Esophagus muscularis mucosa (tissue), 4 donors: ENCODE measurements around a stretch of chr10.

- PRO-cap = no peak
- RAMPAGE, long total RNA, 4 experiments = no peak in any of the 4 experiments
These were observed 30.3 kb upstream of the XPNPEP1 start for GRCh38 chr10:109953723-109953970.

DNA sequence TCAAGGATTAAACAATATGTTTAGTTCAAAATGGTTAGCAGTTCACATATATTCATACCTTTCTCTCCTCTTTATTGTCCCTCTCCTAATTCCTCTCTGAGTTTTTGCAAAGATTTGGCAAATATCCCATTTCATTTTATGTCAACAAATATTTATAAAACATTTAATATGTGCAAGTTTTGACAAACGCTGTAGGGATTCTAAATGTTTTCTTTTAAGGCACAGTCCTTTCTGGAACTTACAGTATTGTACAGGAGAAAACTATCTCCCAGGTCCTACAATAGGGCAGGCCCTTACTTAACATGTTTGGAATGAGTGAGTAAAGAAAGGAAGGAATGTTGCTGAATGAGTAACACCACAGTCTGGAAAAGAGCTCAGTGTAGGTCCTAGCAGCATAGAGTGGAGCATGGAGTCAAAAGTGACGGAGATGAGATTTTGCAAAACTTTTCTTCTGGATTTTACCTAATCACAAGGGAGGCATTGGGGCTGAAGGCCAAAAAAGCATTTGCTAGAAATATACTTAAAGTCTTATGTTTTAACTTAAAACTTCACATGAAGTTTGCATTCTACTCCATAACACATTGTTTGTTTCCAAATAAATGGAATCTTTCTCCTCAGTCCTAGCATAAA is 20.4 kb upstream of the ADD3 start:
- PRO-cap = no peak
- RAMPAGE, long total RNA, 4 experiments = no peak in any of the 4 experiments

DNA sequence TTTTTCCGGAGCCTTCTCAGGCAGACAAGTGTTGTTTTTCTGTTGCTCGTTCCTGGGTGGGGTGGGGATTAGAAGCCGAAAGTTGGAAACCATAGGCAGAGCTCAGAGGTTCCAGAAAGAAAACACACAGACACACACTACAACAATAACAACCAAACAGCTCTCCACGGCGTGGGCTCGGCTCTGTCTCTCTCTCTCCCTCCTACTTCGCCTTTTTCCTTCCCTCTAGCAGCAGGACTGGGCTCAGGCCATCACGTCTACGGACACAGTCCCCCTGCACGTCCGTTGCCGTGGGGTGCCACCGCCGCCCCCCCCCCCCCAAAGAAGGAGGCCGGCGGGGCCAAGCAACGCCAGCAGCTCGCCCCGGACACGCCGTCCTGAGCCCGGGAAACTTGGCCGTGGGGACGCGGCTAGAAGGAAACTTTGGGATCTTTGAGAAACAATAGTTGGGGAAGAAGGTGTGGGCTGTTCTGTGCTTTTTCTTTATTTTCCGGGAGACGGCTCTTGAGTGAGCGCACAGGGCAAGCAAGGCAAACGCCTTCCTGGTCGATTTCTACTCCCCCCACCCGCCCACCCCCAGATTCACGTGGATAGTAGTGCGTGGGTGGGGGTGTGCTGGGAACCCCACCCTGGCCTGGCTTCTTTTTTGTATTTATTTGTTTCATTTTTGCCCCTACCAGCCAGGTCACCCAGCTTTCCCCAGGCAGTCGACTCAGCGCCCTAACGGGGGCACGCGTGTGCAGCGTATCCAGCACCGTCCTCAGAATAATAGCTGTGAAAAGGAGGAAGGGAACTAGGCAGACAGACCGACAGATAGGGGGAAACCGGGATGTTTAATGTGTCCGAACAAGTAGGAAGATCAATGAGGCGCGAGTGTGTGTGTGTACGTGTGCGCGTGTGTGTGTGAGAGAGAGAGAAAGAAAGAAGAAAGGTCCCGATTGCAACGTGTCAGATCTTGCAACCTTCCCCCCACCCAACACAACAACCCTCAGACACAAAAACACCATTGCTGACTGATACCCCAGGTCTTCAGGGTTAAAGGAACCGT is 1.4 kb downstream of the MXI1 start:
- PRO-cap = bidirectional peak, plus-strand start at position 326 of the sequence, minus-strand start at position 270 of the sequence; bidirectional peak, plus-strand start at position 706 of the sequence, minus-strand start at position 767 of the sequence; bidirectional peak, plus-strand start outside the sequence, minus-strand start at position 899 of the sequence
- RAMPAGE, long total RNA, 4 experiments = start-site peak on the plus strand in 1 of 4 experiments, centred at position 1,016 of the sequence, 9 reads per replicate

DNA sequence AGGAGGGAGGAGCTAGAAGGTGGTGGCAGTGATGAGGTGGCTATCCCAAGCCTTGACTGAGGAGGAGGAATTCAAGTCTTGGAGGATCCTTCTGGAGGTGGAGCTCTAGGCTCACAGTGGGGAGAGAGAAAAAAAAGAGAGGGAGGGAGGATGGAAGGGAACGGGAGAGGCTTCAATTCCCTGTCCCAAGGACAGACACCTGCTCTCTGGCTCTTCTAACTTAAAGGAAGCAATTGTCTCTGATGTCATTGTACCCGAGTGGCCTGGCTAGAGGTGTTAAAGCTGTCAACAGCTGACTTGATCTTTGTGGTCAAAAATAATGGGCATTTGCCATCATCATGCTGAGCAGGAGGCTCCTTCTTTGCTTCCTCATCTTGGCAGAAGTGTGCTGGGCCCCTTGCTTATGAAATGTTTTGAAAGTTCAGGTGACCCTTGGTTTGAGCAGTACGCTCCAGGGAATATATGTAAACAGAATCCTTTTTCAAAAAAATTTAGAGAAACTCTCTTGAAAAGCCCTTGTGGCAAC is 8.4 kb downstream of the MXI1 start:
- PRO-cap = bidirectional peak, plus-strand start at position 74 of the sequence, minus-strand start at position 58 of the sequence
- RAMPAGE, long total RNA, 4 experiments = no peak in any of the 4 experiments

DNA sequence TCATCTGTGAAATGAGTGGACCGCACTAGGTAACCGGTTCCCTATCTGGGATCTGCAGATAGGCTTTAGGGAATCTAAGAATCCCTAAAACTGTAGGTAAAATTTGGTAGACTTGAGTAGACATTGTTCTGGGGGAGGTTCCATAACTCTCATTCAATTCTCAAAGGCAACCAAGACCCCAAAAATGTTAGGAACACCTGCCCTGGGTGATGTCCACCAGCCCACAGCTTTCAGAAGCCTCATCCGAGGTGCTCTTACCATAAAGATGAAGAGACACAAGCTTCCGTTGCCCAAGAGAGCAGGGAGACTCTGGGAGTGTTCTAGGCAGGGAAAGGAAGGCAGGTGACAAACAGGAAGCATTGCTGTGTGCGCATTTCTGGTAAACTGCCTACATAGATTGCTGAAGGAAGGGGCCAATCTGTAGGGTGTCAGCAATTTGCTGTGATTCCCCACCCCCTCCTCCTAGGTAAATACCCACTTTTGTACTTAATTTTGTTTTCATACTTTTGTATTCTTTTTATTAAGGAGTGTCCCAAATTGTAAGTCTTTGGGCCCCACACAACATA is 51.2 kb upstream of the SMNDC1 start:
- PRO-cap = no peak
- RAMPAGE, long total RNA, 4 experiments = no peak in any of the 4 experiments

DNA sequence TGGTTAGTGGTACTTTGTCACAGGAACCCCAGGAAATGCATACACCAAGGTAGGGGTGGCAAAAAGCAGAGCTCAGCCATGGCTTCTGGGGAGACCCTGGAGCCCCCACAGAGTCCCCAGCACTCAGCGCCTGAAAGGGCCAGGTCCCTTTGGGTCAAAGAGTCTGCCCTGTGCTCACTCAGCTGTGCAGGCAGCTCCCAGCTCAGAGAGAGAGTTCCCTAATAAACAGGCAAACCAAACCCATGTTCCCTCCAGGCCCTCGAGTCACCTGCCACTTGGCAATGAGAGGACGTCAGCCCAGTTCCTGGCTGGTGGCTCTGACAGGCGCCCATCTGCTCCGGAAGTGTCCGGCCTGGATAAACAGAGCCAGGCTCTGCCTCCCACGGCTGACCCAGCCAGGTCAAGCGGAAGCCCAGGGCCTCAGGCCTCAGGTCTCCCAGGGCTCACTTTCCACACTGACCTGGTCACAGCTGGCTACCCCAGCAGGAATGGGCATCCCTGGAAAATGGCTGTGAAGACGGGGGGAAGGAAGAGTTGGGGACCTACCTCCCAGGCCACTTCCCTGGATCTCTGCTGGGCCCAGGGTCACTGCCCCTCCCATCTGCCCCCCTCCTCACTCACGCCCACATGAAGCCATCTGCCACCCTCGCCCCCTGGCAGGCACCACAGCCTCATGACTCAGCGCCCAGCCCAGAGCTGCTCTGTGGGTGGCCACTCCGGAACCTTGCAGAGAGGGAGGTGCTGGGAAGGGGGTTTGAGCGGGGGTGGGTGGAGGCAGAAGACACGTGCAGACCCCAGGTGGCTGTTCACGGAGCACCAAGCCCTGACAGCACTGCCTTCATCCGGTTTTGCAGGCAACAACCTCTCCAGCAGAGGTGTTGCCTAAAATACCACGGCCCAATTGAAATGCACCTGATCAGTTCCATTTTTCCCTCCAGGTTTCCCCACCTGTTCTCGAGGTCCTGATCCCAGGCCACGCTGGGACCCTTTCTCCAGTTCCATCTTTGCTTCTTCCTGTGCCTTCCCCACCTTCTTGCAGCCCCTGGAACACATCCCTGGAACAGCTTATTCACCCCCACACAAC is 37.4 kb upstream of the DUSP5 start:
- PRO-cap = no peak
- RAMPAGE, long total RNA, 4 experiments = no peak in any of the 4 experiments

DNA sequence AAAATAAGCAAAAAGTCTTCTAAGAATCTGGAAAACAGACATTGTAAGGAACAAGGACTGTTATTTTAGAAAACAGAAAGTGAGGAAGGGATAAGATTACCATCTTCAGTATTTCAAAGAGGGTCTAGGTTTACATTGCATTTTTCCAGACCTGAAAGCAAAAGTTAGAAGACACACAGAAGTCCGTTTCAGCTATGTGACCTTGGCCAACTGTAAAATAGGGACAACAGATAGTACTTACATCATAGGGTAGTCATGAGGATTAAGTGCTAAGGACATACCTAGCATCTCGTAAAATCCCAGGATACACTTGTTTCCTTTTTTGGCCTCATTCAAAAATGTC is 6.5 kb upstream of the DUSP5 start:
- PRO-cap = no peak
- RAMPAGE, long total RNA, 4 experiments = no peak in any of the 4 experiments

GRCh38 chr10:110641301-110641683 is 2.8 kb upstream of the RBM20 start:
- PRO-cap = no peak
- RAMPAGE, long total RNA, 4 experiments = no peak in any of the 4 experiments

- PRO-cap = bidirectional peak, plus-strand start at chr10:110802933, minus-strand start at chr10:110802766
- RAMPAGE, long total RNA, 4 experiments = no peak in any of the 4 experiments
These were observed 69.1 kb upstream of the PDCD4 start for GRCh38 chr10:110802591-110803154.

DNA sequence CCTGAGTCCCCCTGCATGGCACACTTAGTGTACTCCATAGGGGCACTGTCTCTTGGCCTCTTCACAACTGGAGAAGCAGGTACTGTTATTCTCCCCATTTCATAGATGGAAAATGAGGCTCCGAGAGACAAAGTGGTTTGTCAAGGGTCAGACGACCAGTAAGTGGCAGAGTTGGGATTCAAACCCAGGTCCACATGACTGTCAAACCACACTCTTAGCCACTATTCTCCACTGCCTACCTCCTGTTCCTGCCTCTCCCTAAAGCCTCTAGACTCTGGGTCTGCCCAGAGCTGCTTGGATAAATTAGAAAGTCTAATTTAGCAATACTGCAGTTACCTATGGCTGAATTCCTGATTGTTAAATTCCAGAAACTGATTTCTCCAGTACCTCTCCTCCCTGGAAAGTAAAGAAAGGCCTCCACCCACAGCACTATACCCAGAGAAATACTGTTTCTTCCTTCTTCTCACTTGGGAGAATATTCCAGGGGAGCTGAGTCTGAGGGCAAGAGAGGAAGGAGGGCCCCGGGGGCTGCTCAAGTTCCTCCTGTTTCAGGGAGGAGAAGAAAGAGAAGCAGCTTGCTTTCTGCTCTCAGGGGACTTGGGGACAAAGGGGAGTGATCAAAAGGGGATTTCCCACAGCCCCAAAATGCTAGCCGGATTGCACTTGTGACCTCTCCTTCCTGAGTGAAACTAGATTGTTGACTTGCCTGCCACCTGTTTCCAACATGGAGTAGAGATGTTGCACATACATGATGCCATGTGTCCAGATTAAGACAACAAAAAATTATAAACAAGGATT is 28.9 kb upstream of the PDCD4 start:
- PRO-cap = no peak
- RAMPAGE, long total RNA, 4 experiments = no peak in any of the 4 experiments

GRCh38 chr10:110873066-110873632 is 1.4 kb downstream of the PDCD4 start:
- PRO-cap = no peak
- RAMPAGE, long total RNA, 4 experiments = no peak in any of the 4 experiments

DNA sequence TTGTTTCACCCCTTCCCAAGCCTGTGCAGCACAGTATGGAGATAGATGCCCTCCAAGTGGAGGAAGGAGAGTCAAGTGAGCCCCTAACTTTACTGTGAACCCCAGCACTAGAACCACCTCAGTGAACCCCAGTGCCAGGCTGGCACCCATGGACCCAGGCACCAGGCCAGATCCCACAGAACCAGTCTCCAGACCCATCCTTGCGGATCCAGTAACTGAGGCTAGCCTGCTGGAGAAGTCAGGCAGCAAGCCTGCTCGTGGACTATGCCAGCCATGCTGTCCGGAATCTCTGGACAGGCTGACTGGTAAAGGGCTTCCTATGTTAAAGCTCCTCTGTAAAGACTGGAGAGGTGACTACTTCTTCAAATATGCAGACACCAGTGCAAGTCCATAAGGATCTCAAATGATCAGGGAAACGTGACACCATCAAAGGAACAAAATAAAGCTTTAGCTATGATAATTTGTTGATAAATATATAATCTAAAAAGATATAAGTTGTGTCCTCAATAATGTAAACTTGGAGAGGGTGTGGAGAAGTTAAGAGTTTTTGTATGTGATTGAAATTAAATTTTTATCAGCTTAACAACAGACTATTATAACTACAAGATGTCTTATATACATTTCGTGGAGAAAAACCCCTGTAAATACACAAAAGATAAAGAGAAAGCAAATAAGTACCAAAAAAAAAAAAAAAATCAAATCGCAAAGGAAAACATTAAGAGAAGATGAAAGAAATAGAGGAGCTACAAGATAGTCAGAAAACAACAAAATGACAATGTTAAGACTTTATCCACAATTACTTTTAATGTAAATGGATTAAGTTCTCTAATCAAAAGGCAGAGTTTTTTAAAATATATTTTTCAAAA is 27.9 kb downstream of the SHOC2 start:
- PRO-cap = no peak
- RAMPAGE, long total RNA, 4 experiments = no peak in any of the 4 experiments

DNA sequence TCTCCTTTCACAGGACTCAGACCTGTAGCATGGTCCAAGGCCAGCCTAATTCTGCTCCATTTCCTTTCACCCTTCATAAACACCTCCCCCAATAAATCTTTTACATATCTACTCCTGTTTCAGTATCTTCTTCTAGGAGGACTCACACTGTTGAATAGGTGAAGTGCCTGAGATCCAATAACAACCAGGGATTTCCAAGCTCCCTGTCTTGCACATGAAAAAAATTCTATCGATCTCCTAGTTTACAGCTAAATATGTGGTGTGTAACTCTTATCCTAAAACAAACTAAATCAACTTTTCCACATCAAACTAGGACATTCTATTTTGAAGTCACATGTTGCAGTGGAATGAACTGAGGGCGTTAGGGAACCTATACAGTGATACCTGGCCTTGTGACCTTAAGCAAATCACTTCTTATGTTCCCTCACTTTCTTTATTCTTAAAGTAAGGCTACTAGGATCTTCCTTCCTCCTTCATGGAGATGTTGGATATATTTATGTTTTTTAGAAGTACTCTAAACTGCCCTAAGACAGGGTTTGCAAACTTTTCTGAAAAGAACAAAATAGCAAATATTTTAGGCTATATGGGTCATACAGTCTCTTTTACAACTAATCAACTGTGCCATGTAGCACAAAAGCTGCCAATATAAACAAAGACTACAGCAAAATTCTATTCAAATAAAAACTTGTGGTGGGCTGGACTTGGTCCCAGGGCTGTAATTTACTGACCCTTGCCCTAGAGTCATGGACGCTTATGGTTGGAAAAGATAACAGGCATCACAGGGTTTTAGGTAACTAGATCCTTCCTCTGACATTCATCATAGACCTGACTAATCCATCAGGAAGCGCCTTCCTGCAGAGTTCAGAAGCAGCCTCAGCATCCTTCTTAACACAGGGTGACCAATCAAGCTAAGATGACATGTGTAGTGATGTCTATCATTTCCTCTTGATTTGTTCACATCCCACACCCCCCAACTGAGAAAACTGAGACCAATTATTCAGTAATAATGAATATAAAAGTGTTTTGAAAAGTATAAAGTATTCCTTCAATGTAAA is 39.9 kb upstream of the GPAM start:
- PRO-cap = no peak
- RAMPAGE, long total RNA, 4 experiments = no peak in any of the 4 experiments

- PRO-cap = no peak
- RAMPAGE, long total RNA, 4 experiments = no peak in any of the 4 experiments
These were observed 11.2 kb upstream of the TECTB start for GRCh38 chr10:112271916-112272413.

DNA sequence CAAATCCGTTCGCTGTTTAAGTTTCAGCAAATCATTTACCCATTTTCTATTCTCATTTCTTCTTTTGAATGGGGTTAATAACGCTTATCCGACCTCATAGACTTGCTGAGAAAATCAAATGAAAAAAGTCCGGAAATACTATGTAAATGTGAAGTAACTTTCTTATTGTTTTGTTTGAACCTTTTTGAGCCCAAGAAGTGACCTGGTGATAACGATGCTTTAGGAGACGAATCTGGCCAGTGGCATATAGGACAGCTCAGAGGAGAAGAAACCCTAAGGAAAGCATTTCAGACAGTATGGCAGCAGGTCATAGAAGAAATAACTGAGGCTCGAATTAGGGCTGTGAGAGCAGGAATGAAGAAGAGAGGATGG is 130.9 kb downstream of the VTI1A start:
- PRO-cap = no peak
- RAMPAGE, long total RNA, 4 experiments = no peak in any of the 4 experiments

DNA sequence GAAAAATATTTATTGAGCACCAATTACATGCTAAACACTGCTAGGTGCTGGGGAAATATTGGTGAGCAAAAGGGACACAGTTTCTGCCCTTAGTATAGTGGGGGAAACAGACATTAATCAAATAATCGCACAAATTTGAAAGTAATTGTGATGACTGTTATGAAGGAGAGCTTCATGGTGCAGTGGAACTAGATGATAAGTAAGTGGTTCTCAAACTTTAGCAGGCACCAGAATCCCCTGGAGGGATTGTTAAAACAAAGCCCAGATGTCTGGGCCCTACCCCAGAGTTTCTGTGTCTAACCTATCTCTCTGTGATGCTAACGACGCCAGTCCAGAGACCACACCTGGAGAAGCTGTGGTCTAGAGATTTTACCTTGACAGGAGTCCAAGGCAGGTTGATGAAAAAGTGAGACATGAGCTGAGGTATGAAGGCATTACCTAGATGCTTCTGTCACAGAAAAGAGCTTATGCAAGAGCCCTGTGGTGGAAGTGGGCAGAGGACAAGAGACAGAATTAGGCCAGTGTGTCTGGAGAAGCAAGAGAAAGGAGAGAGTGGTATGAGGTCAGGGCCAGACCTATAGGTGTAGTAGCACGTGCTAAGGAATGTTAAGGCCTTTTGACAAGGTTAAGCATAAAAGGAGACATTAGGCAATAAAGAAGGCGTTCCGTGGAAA is 184.4 kb upstream of the TCF7L2 start:
- PRO-cap = no peak
- RAMPAGE, long total RNA, 4 experiments = no peak in any of the 4 experiments

- PRO-cap = no peak
- RAMPAGE, long total RNA, 4 experiments = no peak in any of the 4 experiments
These were observed 156.6 kb upstream of the TCF7L2 start for GRCh38 chr10:112793317-112794074.

DNA sequence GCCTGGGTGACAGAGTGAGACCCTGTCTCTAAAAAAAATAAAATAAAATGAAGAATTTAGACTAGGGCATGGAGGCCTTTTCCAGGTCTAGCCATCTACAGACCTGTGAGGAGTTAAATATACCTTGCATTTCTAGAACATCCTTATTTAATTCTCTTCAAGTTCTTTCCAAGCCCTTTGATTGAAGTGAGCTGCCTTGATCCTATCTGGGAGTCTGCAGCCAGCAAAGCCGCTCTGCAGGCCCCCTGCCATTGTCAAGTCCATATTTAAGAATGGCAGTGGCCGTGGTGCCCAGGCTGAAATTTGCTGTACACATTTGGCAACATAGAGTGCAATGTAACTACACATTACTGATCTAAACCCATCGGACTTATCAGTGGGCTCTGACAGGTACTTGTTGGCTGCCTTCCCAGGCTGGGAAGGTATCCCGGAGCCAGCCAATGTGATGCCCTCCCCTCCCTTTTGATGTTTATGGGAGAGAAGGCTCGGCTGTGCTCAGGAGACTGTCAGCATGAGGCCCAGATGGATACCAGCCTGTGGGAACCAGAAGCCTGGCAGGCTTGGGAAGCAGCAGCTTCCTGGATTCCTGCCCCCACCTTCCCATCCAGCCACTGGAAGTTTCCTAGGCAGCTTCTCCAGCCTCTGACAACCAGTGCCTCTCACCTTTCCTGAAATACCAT is 146.2 kb upstream of the TCF7L2 start:
- PRO-cap = no peak
- RAMPAGE, long total RNA, 4 experiments = no peak in any of the 4 experiments

DNA sequence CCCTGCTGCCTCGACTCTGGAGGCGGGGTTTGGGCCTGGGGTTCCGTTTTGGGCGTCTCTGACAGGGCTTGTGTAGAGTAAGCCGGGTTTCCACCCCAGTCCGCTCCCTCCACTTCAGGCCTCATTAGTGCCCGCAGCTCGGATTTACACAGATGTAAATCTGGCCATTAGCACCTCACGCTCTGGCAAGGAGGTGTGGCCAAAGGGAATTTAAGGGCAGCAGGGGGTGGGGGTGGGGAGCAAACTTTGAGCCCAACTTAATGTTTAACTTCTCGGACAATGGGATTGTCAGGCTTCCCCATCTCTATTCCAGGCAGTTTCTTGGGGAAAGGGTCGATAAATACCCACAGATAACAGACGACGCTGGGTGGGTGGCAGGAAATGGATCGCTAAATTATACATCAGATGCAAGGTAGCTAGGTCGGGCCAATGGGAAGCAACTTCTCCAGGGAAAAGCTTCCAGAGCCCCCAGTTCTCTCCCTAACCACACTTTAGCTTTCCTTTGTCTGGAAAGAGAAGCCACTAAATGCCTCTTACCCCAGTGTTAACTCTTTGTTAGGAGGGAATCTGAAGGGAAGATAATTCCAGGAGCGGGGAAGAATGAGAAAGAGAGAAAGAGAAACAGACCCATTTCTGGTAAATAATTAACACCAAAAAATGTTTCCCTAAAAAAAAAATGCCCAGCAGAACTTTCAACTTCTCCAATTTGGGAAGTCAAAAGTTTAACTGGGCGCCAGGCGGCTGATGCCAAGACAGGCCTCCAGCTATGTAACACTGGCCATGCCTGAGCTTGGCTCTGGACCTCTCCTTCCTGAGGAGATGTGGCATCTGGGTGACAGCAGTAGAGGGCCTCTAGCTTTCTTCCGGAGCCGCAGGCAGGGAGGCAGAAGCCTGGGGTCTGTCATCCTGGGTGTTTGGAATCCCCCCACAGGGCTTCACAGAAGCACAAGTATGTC is 50.9 kb upstream of the TCF7L2 start:
- PRO-cap = no peak
- RAMPAGE, long total RNA, 4 experiments = no peak in any of the 4 experiments

DNA sequence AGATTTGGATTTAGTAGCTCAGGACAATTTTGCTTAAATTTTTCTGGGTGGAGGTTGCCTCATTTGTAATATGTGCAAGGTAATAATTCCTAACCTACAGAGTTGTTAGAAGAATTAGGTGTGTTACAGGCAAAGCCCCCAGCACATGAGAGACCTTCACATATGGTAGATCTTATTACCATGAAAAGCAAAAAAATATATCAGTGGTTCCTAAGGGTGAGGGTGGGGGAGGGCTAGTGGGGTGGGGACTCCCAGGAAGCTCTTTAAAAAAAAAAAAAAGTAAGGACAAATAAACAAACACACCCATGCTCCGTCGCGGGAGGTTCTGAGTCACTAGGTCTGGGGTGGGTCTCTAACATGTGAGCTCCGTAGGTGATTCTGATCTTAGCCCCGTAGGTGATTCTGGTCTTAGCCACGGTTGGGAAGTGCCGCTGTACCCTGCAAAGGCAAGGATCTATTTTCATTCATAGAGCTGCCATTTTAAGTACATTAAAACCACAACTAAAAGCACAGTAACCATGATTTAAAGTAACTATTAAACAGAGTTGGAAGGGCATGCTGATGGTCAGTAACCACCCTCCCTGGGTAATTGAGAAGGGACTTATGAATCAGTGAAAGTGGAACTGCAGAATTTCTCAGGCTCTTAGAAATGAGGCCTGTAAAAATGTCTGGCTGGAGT is 34.5 kb upstream of the TCF7L2 start:
- PRO-cap = no peak
- RAMPAGE, long total RNA, 4 experiments = no peak in any of the 4 experiments